Thoracic aorta (tissue), 1 donor: ENCODE measurements around a stretch of chr7.

- RAMPAGE, long total RNA: no peak
These were observed 2.0 kb downstream of the RBM33 start for GRCh38 chr7:155646480-155646871.

DNA sequence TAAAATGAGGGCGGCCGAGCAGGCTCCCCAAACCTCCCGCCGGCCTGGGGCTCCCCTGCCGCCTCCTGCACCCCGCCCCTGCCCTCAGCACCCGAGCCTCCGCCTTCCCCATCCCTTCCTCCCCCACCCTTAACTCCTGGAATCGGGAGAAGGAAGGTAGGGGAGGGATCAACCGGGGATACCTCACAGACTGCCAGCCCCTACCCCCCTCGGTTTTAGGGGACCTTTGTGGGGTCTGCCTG lies 3.0 kb downstream of the SHH start:
- RAMPAGE, long total RNA: no peak

DNA sequence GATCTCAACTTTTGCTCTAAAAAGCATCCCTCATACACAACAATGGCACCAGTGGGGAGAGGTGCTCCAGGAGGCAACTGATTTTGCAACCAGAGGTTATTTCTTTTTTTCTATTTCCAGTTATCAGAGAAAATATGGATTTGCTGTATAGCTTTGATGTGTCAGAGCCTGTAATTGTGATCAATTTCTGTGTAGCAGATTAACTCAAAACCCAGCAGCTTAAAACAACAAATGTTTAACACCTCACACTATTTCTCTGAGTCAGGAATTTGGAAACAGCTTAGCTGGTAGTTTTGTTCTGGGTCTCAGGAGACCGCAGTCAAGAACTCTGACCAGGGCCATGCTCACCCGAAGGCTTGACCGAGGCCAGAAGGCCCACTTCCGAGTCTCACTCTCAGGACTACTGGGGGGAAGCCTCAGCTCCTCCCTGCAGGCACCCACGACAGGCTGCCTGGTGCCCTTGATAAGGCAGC lies 105.5 kb upstream of the SHH start:
- RAMPAGE, long total RNA: no peak

DNA sequence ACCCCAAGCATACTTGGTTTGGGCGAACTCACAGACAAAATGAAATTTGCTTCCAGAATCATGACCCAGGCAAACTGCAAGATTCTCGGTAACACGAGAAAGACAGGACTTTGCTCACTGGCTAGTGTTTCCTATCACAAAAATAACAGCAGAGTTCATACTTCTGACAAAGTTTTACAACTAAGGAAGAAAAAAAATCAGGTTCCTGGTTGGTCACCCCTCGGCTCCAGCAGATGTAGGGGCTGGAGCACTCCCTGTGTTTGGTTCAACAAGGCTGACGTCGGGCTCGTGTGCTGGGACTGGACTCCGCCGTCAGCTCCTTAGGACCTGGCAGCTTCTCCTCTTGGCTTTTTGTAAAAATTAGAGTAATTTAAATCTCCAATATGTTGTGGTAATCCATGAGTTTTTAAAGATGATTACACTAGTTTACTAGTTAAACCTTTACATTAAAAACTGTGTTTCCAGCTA lies 115.7 kb upstream of the RNF32 start:
- RAMPAGE, long total RNA: no peak

DNA sequence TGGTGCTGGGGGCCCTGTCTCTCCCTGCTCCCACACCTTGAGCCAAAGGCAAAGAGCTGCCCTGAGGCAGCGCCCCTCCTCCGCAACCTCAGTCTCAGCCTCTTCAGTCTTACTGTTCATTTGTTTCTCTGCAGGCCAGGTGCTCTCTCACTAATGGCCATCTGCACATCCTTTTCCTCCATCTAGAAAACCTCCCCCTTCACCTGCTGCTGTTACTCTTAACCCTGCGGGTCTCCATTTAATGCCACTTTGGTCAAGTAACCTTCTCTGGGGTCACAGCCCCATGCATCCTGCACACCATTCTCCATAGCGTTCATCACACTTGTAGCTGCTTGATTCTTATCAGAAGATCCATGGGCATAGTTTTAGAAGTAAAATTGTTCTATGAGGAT lies 10.1 kb downstream of the RNF32 start:
- RAMPAGE, long total RNA: no peak

GRCh38 chr7:156673785-156674745 lies 33.5 kb downstream of the RNF32 start:
- RAMPAGE, long total RNA: no peak

- RAMPAGE, long total RNA: no peak
These were observed 42.3 kb downstream of the RNF32 start for GRCh38 chr7:156682548-156683516.

DNA sequence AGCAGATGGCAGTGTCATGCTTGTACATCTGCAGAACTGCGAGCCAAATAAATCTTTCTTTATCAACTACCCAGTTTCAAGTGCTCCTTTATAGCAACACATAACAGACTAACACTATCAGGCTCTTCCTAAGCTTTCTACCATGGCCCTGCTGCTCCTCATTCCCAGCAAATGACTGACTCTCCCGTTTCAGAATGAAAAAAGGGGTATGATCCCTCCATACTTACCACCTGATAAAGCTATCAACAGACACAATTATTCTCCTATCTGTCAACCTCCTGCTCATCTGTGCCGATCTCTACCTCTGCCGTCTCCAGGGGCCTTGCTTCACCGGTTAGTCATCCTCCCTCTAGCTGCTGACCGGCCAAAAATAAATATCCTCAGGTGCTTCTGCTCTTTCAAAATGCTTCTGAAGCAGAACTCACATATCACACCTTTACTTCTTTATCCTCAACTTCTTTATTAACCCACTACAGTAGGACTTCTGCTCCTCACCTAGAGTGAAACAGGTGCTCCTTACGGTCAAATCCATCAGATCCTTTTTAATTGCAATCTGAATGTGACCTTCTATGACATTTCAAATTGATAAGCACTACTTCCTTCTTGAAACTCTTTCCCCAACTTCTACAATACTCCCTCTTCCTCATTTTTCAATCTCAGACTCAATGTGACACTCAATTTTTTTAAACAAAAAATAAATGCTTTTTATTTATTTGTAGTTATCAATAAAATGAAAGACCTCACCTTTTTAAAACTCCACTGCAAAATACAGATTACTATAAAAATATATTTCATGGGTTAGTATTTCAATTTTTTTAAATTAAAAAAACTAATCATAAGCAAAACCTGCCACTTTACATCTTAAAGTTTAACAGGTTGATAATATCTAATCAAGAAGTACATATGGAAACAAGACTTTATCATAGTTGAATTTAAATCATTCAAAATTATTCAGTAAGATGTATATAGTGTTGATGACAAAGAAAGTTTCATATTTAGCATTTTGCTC lies 63.1 kb downstream of the LMBR1 start:
- RAMPAGE, long total RNA: no peak

DNA sequence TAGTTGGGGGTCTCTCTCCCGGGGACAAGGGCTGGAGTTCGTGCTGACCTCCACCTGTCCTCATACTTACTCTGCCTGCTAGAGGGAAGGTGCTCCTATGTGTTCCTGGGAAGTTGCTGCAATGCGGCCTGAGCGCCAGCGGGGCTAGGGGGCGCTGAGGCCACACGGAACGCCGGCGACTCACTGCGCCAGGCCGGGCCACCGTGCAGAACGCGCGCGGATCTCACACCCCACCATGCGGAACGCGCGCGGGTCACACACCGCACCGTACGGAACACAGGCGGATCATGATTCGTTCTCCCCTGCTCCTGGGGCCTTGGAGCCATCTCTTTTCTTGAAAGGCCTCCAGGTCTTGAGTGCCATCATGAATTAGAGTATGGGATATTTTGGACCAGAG lies 15.9 kb upstream of the LMBR1 start:
- RAMPAGE, long total RNA: no peak

GRCh38 chr7:157008862-157009711 lies 1.4 kb downstream of the MNX1 start:
- RAMPAGE, long total RNA: no peak

DNA sequence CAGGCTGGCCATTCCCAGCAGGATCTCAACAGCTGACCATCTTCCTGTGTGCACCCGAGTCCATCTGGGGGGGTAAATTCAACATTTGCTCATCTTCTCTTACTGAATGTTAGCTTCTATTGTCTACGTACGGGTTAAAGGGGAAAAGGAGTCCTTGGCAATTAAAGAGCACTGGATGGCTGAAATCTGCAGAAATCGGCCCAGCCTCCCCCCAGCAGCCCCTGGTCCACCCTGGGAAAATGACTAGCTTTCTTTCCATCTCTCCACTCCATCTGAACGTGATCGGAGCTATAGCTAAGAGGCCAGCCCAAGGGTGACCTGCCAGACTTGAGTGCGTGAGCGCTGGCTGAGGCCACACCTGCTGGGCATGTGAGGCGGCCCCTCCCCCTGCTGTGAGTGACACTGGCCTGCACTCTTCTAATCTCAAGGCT lies 12.1 kb upstream of the MNX1 start:
- RAMPAGE, long total RNA: no peak

DNA sequence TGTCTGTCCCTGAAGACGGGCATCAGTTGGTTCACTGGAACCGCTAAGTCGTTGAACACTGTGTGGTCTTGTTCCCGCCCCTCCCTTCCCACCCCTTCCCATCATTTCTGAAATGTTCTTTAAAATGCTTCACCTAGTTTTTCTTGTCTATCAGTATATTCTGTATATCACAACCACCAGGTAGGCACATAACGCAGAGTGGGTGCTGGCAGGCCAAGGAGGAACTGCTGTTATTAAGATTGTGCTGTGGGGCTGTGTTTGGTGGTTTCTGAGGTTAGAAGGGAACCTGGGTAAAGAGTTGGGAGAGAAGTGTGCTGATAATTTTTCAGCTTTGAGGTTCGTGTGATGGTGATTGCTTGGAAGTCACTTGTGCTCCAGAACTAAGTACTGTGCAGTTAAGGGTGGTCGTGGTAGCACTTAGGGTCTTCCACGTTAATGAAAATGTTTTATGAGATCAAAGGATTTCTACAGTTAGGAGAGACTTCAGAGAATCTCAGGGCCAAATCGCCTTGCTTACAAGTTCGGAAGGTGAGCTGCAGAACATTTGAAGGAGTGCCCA lies 1.4 kb downstream of the UBE3C start:
- RAMPAGE, long total RNA: no peak

DNA sequence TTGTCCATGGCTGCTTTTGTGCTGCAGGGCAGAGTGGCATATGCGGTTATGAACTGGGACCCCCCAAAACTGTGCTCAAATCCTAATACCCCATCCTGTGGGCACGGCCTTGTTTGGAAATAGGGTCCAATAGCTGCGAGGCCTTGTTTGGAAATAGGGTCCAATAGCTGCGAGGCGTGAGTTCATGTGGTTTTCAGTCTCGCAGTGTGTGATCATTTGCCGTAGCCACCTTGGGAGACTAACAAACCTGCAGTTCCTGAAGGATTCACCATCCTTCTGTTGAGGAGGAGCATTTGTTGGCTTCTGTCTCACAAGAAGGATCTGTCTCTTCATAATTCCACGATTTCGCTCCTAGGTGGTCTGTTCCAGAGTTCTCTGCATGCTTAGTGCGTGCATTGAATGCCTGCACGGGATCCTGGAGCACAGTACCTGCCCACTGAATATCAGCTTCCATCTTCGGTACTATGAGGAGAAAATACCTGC lies 89.0 kb upstream of the DNAJB6 start:
- RAMPAGE, long total RNA: no peak

DNA sequence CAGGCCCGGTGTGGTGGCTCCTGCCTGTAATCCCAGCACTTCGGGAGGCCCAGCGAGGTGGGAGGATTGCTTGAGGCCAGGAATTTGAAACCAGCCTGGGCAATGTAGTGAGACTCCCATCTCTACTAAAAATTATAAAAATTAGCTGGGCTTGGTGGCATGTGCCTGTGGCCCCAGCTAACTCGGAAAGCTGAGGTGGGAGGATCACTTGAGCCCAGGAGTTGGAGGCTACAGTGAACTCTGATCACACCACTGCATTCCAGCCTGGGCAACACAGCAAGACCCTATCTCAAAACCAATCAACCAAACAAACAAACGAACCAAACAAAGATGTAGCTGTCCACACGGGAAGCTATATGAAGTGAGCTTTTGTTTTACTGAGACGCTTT lies 51.0 kb upstream of the DNAJB6 start:
- RAMPAGE, long total RNA: no peak

DNA sequence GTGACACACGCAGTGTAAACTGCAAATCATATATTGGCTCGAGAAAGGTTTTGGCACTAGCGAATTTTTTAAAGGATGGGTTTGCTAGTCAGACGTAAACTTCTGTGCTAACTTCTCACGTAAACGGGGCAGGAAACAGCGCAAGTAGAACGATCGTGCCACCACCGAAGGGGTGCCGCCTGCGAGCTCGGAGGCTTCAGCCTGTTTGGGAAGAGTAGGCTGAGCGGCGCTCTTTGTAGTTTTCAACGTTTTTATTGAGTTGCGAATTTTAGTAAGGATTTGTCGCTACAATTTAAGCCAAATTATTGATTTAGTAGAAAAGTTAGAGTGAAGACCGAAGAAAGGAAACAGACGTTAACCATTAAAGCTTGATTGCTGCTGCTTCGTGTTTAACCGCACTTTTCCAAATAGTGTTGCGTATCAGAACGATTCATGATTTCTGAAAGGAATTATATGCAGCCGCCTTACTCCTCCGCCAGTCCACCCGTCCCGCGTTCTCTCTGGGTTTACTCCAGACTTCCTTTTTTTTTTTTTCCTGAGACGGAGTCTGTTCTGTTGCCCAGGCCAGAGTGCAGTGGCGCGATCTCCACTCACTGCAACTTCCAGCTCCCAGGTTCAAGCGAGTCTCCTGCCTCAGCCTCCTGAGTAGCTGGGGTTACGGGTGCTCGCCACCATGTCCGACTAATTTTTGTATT lies 1.2 kb downstream of the DNAJB6 start:
- RAMPAGE, long total RNA: no peak

DNA sequence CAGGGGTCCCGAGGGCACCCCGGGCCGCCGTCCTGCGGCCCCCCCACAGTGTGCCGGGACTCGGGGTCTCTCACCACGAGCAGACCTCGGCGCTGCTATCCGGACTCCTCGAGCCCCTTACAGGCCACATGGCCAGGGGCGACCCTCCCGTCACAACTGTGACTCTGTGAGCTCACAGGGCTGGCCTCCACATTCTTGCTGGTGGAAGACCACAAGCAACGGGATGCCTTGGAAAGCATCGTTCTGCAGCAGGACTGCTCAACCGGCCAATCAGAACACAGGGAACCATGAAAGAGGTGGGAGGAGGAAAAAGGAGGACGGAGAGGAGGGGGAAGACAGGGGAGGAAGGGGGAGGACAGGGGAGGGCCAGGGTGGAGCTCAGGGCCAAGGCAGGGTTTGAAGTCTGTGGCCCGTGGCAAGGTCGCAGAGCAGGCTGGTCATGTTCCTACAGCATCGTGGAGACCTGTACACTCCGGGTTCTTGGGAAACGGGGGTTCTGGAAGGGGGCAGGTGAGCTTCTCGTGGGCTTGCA lies 277.1 kb downstream of the DNAJB6 start:
- RAMPAGE, long total RNA: no peak

GRCh38 chr7:157757254-157757898 lies 420.6 kb downstream of the DNAJB6 start:
- RAMPAGE, long total RNA: no peak

DNA sequence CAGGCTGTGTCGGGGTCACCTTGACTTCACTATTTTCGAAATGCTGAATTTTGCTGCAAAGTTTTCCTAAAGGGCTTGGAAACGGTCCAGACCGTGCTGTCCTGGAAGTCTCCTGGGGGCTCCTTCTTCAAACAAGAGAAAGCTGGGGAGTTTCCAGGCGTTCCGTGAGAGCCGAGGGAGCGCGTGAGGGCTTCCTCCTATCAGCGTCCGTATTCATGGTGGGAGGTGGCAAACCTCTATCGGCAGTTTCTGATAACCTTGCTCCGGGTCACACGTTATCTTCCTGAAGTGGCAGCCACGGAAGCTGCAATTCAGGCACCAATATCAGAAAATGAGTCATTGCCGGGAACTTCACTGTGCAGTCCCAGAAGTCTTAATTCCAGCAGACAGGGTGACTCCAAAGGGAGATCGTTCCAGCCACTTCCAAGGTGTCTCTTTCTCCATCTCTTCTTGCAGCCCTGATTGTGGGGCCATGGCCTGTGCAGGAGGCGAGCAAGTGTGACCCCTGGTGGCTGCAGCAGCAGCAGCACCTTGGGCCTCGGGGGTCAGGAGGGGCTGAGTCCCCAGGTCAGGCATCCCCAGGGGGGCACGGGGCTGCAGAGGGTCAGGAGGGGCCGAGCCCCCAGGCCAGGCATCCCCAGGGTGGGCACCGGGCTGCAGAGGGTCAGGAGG lies 538.5 kb downstream of the DNAJB6 start:
- RAMPAGE, long total RNA: no peak

- RAMPAGE, long total RNA: no peak
These were observed 544.6 kb downstream of the DNAJB6 start for GRCh38 chr7:157881189-157882094.

DNA sequence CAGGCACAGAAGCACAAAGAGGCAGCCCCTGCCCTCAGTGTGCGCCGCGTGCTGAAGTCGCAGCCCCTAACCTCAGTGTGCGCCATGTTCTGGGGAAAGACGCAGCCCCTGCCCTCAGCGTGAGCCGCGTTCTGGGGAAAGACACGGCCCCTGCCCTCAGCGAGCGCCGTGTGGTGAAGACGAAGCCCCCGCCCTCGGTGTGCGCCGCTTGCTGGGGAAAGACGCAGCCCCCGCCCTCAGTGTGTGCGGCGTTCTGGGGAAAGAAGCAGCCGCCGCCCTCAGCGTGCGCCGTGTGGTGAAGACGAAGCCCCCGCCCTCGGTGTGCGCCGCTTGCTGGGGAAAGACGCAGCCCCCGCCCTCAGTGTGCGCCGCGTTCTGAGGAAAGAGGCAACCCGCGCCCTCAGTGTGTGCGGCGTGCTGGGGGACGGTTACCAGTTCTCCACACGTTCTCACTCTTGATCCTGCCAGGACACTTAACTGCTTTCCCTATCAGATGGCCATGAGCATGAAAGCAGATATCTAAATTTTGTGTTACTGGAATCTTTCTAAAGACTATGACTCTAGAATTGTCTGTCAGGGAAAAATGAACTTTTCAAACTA lies 383.6 kb downstream of the PTPRN2 start:
- RAMPAGE, long total RNA: no peak